HTERT-HM (cell line): ENCODE results near the genes ENAM and NPFFR2.

DNA sequence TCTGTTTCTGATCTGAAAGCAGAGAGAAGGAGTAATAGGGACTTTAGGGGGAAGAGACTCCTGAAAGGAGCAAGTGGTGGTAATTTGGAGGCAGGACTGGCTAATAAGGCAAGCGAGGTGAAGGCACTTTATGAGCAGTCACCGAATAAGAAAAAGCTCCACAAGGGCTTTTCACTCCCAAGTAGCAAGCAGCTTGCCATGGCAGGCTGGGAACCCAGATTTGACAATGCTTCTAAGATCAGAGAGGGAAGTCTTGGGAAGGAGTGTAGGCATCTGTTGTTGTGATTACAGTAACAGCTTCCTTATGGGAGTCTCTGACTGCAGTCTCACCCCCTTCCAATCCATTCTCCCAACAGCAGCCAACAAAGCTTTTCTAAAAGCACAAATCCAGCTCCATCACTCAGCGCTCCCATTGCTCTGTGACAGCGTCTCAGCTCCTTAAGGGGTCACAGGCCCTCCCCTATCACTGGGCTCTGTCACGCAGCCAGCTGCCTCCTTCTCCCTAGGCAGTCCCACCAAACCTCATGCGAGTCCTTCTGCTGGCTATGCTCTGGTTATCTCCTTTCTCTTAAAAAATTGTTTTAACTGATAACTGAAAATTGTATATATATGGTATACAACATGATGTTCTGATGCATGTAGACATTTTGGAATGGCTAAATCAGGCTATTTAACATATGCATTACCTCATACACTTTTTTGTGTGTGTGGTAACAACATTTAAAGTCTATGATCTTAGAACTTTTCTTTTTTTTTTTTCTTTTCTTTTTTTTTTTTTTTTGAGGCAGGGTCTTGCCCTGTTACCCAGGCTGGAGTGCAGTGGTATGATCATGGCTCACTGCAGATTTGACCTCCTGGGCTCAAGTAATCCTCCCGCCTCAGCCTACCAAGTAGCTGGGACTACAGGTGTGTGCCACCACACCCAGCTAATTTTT is 7.0 kb downstream of the IGFBP7 start:
- RRBS: no CpG with 5 or more reads among the region's 7 CpGs

- RRBS: no CpG with 5 or more reads among the region's 5 CpGs
Observed at GRCh38 chr4:57501871-57502207, 391.7 kb upstream of the IGFBP7 start.

DNA sequence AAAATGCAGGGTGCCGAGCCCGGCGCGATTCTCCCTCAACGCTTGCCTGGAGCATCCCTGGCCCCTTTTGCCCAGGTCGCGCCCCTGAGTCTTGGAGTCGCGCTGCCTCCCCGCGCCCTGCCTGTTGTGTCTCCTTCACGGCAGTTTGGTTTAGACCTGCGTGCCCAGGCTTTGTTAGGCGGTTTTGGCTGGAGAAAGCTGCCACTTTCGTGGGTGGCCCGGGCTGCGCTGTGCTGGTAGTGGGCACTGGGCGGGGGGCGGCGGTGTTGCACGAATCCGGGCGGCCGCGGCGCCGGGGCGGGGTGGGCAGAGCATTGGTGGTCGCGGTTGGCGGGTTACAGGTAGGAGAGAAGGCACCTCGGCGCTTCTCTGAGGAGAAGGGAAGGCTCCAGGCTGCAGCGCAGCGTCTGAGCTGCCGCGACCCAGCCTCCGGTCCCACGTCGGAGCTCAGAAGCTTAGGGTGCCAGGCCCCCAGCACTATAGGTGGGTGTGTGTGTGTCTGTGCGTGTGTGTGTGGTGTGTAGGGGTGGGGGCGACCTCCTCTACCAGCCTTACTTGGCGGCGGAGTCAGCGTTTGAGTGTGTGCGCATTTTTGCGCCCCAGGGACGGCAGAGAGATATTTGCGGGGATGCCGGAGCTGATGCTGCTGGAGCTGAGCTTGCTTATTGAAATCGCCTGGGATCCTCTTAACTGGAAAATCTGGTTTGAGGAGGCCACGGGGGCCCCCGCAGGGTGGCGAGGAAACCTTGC is 2.3 kb downstream of the ADGRL3 start:
- RRBS: 3% methylated on average over 7 of the region's 54 CpGs

DNA sequence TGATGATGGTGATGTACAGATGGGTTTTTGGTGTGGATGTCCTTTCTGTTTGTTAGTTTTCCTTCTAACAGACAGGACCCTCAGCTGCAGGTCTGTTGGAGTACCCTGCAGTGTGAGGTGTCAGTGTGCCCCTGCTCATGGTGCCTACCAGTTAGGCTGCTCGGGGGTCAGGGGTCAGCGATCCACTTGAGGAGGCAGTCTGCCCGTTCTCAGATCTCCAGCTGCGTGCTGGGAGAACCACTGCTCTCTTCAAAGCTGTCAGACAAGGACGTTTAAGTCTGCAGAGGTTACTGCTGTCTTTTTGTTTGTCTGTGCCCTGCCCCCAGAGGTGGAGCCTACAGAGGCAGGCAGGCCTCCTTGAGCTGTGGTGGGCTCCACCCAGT is 172.2 kb downstream of the ADGRL3 start:
- RRBS: no CpG with 5 or more reads among the region's 5 CpGs

- RRBS: no CpG with 5 or more reads among the region's 15 CpGs
Observed at GRCh38 chr4:61767224-61767882, 567.2 kb downstream of the ADGRL3 start.

- RRBS: no CpG with 5 or more reads among the region's 9 CpGs
Observed at GRCh38 chr4:63123341-63123876, 1285.8 kb downstream of the TECRL start.

DNA sequence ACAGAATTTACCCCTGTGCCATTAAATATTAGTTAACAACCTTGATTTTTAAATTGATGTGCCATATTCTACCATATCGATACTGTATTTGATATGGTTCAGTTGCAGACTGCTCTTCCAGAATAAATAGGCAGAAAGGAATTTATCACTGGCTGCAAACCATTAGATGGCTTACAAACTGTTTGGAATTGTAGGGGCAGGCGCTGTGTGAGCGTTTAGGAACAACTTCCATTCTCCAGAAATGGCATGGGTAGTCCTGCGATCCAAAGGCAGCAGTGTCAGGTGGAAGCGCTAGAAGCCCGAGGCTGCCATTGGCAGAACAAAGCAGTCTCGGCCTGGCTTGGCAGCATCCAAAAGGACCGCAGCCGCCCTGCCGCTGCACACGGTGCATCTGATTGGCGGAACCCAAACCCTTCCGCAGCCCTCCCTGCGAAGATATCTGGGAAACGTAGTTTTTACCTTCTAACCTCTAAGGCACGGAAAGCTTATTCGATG is 23.6 kb upstream of the YTHDC1 start:
- RRBS: no CpG with 5 or more reads among the region's 17 CpGs

DNA sequence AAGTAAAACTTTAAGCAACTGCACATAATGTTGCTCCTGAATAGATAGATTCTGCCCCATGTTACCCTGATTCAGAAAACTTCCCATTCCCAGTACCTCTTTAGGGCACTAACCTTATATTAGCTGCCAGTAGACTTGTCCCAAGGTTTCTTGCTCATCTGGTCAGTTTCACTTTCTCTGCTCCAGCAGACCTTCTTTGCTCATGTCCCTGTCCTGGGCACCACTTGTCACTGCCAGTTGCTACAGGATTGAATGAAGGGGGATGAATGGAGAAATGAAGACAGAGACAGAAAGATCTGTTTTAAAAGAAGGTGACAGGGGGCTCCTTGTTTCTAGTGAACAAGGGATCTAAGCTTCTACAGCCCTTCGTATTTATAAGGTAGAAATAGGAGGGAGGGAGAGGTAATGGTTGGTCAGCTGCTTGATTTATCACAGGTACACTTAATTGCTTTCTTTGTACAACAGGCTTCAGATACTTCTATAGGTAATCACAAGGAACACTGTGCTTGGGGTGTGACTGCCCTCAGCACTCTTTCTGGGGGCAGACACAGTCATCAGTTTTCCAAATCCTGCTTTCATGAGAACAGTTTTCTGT is 65.1 kb upstream of the UGT2B10 start:
- RRBS: no CpG with 5 or more reads among the region's 1 CpG

DNA sequence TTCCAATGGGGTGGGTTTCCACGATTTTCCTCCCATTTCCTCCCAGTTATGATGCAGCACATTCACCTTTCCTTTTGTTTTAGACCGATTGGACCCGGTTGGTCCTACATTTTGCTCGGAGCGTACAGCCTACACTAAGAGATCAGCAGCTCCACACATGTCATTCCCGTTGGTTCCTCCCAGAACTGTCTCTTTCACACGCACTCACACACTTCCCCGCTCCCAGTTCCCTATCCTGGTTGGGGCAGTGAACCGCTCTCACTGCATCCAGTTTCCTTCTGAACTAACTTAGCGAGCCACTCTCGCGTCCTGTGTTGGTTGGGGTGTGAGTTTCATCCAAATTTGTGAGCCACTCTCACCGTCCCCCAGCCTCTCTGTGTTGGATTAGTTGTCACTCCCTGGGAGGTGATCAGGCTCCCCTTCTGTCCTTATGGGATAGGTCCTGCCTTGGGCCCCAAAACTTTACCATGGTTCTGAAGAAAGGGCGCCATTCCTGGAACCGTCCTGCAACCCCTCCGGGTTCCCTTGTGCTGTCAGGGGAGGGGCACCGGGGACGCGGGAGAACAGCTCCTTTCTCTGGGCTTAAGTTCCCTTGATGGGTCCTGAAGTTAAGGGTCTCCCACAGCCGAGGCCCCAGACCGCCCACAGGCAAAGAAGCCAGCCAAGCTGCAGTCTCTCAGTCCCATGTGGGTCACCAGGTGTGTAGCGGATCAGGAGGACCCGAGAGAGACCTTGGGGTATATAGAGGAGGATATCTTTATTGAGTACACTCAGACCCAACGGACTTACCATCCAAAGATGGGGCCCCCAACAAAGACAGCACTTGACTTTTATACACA is 45.0 kb downstream of the UGT2A3 start:
- RRBS: no CpG with 5 or more reads among the region's 24 CpGs

GRCh38 chr4:69102597-69103210 is 6.4 kb downstream of the UGT2B7 start:
- RRBS: no CpG with 5 or more reads among the region's 2 CpGs

GRCh38 chr4:69167278-69167823 is 47.2 kb downstream of the UGT2B11 start:
- RRBS: no CpG with 5 or more reads among the region's 3 CpGs

- RRBS: no CpG with 5 or more reads among the region's 2 CpGs
Observed at GRCh38 chr4:69331168-69331632, 50.9 kb downstream of the UGT2B28 start.

GRCh38 chr4:69495154-69495671 is 492 bp downstream of the UGT2B4 start:
- RRBS: no CpG with 5 or more reads among the region's 4 CpGs

DNA sequence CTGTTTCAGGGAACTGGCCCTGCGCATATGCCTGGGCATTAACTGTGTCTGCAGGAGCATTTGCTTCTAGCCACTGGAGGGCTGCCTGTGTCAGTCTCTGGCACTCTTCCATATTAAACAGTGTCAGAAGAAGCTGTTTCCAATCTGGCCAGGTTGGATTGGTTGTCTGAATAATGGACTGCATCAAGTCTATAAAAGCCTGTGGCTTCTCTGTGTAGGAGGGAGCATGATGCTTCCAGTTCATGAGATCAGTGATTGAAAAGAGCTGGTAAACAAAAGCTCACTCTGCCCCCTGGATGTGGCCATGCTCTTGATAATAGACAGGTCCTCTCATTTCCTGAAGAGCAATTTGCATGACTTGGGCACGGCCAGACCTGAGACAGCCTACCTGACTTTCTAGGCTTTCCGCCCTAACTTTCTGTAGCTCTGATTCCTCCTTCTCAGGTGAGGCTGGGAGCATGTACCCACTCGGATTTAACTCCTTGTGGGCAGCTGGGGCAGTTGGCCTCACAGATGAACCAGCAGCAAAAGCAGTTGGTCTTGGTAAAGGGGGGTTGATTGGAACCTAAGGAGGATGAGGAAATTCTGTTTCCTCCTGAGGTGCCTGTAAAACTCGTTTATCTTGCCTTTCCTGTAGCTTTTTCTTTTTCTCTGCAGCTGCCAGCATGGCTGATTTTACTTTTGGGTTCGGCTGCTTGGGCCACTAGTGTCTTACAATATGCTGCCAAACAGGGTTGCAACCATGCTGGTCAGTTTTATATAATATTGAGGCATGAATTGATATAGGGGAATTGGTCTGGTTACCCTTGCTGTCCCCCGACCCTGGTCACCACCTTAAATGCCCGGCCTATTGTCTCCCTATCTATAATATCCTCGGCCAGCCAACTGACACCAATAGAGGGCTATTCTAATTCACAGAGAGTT is 29.1 kb downstream of the SULT1E1 start:
- RRBS: no CpG with 5 or more reads among the region's 9 CpGs

- RRBS: no CpG with 5 or more reads among the region's 2 CpGs
Observed at GRCh38 chr4:70628544-70629017, at the start of gene ENAM. Gene ENAM, plus strand, starts transcription at chr4:70628744.

DNA sequence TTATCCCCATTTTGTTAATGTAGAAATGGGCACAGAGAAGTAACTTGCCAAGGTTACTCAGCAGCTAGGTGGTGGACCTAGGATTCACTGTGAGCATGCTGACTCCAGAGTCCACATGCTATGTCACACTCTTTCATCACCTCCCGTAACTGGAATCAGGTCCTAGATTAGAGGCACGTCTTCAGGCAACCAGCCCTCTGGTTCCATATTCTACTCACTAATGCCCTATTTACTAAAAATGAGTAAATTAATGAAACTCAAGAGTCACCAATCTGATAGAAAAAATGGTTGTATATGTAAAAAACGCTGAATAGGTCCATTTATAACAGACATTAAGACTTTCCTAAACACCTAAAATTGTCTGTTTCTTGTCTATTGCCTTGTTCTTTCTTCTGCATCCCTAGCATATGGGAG is 7.7 kb upstream of the RUFY3 start:
- RRBS: no CpG with 5 or more reads among the region's 3 CpGs

GRCh38 chr4:71120889-71121099 is 66.3 kb upstream of the SLC4A4 start:
- RRBS: 95% methylated on average over 5 of the region's 19 CpGs

DNA sequence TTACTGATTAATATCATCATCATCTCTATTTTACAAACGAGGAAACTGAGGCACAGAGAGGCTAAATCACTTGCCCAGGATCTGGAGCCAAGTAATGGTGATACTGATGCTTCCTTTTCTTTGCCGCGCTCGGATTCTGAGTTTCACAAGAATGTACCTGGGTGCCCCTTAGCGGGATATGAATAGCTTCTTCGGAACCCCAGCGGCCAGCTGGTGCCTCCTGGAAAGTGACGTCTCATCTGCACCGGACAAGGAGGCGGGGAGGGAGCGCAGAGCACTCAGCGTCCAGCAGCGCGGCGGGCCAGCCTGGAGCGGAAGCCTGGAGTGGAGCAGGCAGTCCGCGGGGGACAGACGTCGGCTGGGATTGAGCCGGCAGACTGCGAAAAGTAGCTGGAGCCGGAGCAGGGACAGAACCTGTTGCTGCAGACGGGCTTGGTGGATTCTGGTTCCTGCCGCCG is at the start of gene NPFFR2:
Gene NPFFR2 (plus strand): TSS at position 277 of the 458 bp plus-strand sequence.
- RRBS: 20% methylated on average over 7 of the region's 26 CpGs